Measurements from ENCODE around the gene FBXL20.

DNA sequence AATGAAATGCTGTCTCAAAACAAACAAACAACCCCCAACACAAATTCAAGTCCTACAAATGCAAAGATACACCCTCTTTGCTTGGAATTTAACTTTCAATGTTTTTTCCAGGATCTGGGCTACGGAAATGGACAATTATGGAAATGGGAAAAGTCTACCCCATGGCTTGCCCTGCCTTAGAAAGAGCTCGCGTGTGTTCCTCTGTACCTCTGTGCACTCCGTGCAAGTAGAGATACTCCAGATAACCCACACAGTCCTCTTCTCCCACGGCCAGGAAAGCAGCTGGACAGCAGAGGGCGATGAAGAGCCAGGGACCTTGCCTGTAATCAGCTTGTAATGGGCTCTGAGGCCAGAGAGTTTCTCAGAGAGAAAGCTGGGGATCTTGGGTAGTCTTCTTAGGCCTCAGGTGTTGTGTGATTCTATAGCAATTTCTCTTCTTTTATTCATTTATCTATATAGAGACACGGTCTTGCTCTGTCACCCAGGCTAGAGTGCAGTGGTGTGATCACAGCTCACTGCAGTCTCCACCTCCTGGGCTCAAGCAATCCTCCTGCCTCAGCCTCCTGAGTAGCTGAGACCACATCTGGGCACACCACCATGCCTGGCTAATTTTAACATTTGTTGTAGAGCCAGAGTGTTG, 2.5 kb upstream of the SOCS7 start:
- PRO-cap, 2 experiments, result no peak in any of the 2 experiments

GRCh38 chr17:38444279-38444478, 15.9 kb downstream of the ARHGAP23 start:
- PRO-cap, 2 experiments, result no peak in any of the 2 experiments

GRCh38 chr17:38466225-38467338, 38.3 kb downstream of the ARHGAP23 start:
- PRO-cap, 2 experiments, result no peak in any of the 2 experiments

- PRO-cap, 2 experiments, result no peak in any of the 2 experiments
Measured at GRCh38 chr17:38509688-38510011, 81.4 kb downstream of the ARHGAP23 start.

DNA sequence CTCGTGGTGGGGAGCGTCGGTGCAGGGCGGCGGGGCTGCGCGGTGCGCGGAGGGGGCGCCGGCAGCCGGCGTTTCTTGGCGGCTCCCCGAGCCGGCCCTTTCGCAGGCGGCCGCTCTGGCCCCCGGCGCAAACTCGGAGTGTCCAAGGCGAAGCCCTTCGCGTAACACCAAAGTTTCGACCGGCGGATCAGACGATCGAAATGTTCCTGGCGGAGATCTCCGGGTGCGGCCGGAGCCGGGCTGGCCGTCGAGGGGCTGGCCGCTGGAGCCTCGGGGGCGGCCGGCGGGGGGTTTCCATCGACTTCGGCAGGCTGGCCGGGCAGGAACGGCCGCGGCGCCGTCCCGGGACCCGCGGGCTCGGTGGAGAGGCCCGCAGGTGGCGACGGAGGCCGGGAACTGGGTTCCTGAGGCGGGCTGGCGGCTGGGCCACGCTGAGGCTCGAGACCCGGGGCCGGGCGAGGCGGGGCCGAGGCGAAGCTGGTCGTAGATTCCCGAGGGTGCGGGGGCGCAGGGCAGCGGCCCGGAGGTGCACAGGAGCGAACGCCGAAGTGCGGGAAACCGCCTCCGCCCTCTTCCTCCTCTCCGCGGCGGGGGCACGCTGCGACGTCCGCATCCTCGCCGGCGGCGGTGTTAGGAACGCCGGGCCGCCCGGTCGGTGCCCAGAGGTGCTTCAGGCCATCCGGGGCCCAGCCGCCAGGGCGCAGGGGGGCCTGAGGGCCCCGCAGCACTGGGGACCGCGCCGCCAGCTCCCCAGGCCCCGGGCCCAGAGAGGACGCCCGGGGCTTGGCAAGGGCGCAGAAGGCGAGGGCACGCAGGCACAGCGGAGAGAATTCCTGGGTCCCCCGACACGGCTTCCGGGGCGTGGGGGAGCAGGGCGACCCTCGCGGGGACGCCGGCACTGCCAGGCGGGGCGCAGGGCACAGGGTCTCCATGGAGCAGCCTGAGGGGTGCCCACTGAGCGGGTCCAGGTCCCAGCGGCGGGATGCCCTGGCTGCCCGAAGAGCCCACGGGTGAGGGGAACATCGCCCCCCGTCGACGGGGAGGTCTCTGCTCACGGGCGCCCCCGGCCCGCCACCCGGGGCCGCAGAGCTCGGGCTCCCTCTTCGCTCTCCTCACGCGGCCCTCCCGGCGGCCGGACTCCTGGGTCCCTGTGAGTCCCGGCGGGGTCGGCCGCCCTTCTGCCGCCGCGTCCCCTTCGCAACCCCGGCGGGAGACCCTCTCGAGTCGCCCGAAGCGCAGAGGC, 772 bp downstream of the EPOP start:
- PRO-cap, 2 experiments, result no peak in any of the 2 experiments

- PRO-cap, 2 experiments, result no peak in any of the 2 experiments
Measured at GRCh38 chr17:38702912-38703191, 2.2 kb upstream of the MLLT6 start.

DNA sequence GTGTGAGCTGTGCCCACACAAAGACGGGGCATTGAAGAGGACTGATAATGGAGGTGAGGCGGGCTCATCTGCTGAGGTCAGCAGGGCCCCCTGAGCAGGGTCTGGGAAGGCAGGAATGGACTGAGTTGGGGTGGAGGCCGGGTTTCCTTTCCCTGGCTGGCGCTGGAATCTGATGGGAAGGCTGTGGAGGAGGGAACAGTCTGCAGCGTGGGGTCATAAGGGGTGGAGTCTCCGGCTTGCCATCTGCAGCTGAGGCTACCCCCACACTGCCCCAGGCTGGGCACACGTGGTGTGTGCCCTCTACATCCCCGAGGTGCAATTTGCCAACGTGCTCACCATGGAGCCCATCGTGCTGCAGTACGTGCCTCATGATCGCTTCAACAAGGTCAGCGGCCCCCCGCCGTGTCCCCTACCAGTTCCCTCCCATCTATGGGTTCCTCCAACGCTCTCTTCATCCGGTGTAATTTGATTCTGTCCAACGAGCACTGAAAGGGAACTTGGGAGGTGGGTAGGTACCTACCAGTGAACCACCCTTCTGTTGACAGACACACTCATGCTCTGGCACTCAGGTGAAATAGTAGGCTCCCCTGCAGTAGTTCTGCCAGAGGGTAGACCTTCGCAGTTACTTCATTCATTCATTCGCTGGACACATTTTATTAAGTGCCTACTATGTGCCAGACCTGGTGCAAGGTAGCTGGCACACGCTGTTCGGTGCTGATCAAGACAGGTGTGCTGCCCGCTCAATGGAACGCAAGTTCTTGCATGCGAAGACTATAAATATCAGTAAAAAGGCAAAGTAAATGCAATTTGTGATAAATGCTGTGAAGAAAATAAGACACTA, 2.6 kb downstream of the MLLT6 start:
- PRO-cap, 2 experiments, result no peak in any of the 2 experiments

GRCh38 chr17:38738341-38739247, 8.5 kb downstream of the CISD3 start:
- PRO-cap, 2 experiments, result no peak in any of the 2 experiments

DNA sequence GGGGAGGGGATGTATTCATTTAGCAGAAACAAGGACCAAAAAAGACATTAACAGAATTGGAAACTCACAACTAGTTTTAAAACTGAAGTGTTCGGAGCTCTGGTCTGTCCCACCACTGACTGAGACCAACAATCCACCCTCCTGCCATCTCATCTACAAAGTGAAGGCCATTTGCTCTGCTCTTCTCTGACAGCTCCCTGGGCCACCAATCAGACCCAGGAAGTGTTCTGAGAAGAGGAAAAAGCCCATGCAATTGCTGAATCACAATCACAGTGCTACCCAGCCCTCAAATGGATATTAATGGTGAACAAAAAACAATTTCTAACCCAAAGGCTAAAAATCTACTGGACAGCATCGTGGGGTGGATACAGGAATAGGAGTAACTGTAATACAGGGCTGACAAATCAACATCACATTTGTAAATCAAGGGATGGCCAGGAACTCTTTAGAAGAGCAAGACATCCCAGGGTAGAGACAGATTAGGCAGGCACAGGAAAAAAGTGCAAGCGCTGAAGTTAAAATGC, 2.0 kb downstream of the RPL23 start:
- PRO-cap, 2 experiments, result no peak in any of the 2 experiments

DNA sequence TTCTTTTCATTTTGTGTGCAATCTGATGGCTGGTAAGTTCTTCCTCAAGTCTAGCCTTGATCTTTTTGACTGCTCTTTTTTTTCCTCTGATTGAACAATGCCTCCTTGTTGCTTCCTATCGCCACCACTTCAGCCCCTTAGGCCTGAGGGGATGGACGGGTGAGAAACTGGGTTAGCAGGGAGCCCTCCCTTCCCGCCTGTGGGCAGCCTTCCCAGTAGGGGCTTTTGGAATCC, 13.8 kb downstream of the LASP1 start:
- PRO-cap, 2 experiments, result no peak in any of the 2 experiments

DNA sequence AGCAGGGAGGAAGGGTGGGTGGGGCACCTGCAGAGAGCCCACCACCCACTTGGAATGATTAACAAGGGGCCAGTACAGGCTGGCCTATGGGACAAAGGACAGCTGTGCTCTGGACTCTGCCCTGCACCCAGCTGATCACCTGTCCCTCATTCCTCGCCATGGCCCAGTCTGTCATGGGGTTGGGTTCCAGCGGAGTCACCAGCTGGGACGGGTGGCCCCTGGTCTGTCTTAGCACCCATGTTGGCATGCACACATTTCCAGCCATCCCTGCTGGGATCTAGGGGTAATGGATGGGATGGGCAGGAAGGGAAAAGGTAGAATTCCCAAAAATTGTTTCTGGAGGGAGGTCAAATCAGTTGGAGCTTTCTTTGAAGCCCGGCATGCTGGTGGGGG, 15.6 kb downstream of the LASP1 start:
- PRO-cap, 2 experiments, result no peak in any of the 2 experiments

DNA sequence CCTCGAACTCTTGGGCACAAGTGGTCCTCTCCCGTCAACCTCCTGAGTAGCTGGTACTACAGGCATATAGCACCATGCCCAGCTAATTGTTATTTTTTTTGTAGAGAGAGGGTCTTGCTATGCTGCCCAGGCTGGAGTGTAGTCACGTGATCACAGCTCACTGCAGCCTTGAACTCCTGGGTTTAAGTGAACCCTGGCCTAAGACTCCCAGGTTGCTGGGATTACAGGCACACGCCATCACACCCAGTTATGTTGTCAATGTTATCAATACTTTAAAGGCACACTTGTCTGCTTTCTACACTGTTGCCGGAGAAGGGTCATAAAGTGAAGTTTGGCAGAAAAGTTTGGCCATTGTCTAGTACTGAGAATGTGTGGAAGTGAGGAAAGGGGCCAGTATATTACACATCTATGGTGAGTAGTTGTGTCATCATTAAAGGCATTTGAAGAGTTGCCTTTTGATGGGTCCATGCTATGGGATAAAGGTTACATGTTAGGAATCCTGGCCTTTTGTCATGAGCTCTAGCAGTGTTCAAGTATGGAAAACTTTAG, 33.7 kb downstream of the LASP1 start:
- PRO-cap, 2 experiments, result no peak in any of the 2 experiments

DNA sequence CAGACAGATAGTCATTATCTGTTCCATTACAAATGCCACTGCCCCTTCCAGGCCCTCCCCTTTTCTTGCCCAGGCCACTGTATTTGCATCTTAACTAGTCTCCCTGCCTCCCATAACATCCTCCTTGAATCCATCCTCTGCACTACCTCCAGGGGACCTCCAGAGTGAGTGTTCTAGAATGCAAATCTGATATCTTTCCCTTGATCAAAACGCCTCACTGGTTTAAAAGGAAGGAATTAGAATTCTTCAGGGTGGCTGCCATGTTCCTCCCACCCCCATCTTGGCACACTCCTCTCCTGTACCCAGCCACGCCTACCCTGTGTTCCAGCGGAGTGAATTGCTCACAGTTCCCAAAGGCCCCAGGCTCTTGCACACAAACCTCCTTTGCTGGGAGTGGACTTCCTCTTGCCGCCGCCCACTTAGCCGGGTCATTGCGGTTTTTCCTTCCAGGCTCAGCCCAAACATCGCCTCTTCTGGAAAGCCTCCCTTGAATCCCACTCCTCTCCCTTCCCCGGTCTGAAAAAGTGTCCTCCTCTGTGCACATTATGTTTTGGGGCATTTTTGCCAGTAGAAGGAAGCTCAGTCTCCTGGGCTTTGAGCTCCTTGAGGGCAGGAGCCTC, 35.0 kb upstream of the FBXO47 start:
- PRO-cap, 2 experiments, result no peak in any of the 2 experiments

DNA sequence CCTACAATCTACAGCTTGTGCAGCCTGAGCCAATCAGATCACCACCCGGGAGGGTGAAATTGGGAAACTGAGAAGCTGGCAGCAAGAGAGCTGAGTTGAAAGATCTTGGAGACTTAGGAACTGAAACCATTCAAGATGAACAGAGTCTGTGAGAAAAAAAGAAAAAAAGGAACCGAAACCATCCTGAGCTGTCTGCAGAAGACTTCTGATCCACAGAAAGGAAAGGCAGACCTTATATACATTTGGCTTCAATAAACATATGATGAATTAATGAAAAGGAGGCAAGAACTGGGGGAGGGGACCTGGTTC, 32.7 kb downstream of the PLXDC1 start:
- PRO-cap, 2 experiments, result no peak in any of the 2 experiments

GRCh38 chr17:39206511-39206821, 6.4 kb downstream of the RPL19 start:
- PRO-cap, 2 experiments, result no peak in any of the 2 experiments

GRCh38 chr17:39401521-39401707, at the start of gene FBXL20:
Gene FBXL20, minus strand, starts transcription at chr17:39401626.
- PRO-cap, 2 experiments, result peak in 2 of 2 experiments; most common minus-strand start chr17:39401601 (in 2)

GRCh38 chr17:39533027-39534246, 72.2 kb downstream of the CDK12 start:
- PRO-cap, 2 experiments, result no peak in any of the 2 experiments

DNA sequence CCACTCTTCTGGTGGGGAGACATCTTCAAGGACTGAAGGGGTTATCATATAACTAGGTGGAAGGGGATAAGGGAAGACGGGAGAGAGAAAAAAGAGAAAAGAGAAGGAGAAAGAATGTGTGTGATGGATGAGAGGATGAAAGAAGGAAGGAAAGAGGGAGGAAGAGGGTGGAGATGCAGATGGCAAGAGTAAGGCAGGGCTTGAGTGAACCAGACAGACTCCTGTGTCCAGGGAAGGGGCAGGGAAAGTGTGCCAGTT, 14.6 kb downstream of the NEUROD2 start:
- PRO-cap, 2 experiments, result no peak in any of the 2 experiments

- PRO-cap, 2 experiments, result no peak in any of the 2 experiments
Measured at GRCh38 chr17:39631990-39633077, 4.6 kb upstream of the STARD3 start.

DNA sequence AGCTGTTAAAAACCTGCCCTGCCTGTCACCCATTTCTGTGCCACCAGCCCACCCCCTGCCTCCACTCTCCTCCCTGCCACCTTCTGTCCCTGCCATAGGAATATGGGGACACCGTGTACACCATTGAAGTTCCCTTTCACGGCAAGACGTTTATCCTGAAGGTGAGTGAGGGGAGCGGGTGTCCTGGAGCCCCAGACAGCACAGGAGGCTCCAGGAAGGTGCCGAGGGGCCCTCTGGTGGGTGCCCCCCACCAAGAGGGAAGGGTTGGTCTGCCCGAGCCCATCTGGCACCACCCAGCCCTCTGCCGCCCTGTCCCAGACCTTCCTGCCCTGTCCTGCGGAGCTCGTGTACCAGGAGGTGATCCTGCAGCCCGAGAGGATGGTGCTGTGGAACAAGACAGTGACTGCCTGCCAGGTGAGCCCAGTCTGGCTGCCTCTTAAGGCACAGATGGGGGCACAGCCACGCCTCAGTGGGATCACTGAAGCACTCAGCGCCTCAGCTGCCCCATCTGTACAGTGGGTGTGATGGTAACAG, 5.0 kb upstream of the TCAP start:
- PRO-cap, 2 experiments, result no peak in any of the 2 experiments